SK-N-DZ (cell line): Measurements from ENCODE around the genes PAPOLG, PEX13 and SANBR.

DNA sequence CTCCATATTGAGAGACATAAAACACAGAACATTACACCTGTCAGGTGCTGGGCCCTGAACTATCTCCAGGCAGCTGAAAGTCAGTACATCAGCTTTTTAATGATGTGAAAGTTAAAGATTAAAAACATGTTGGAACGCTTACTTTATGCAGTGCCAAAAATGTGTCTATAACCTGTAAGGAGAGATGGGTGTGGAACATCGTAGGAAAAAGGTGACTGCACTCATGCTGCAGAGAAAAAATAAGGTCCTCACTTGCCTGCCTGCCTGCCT is 34.2 kb downstream of the BCL11A start:
RAMPAGE:
- cytosol, long total RNA = no peak
- nucleus, long total RNA = no peak

DNA sequence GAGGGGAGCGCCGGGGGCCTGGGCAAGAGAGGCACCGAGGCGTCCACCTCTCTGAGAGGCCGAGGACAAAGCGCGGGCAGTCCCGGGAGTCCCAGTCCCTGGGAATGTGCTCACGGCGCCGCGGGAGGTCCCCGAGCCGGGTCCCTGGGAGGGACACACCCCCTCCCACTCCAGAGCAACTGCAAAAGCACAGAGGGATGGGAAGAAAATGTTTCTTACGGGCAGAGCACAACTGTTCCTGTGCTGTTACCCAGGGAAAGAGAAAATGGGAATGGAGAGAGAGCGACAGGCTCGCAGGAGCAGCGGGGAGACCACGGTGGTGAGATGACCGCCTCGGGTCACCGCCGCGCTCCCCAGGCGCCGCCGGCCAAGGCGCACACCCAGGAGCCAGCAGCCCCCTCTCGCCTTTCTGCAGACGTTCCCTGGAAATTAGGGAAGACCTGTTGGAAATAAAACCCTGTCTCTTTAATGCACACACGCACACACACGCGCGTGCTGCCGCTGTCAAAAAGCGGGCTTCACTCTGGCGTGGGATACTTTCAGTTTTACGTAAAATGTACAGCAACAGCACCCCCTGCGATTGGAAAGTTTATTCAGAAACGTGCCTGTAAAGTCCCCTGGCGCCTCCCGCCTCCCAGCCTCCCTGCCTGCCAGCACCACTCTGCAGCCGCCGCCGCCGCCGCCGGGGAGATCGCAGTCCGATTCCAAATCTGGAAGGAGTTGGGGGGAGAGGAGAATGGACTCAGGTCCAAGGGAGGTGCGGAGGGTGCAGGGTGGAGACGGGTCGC is 1.4 kb upstream of the BCL11A start:
RAMPAGE:
- cytosol, long total RNA = no peak
- nucleus, long total RNA = no peak

RAMPAGE:
- cytosol, long total RNA = no peak
- nucleus, long total RNA = no peak
Observed at GRCh38 chr2:60556604-60557054, 3.2 kb upstream of the BCL11A start.

DNA sequence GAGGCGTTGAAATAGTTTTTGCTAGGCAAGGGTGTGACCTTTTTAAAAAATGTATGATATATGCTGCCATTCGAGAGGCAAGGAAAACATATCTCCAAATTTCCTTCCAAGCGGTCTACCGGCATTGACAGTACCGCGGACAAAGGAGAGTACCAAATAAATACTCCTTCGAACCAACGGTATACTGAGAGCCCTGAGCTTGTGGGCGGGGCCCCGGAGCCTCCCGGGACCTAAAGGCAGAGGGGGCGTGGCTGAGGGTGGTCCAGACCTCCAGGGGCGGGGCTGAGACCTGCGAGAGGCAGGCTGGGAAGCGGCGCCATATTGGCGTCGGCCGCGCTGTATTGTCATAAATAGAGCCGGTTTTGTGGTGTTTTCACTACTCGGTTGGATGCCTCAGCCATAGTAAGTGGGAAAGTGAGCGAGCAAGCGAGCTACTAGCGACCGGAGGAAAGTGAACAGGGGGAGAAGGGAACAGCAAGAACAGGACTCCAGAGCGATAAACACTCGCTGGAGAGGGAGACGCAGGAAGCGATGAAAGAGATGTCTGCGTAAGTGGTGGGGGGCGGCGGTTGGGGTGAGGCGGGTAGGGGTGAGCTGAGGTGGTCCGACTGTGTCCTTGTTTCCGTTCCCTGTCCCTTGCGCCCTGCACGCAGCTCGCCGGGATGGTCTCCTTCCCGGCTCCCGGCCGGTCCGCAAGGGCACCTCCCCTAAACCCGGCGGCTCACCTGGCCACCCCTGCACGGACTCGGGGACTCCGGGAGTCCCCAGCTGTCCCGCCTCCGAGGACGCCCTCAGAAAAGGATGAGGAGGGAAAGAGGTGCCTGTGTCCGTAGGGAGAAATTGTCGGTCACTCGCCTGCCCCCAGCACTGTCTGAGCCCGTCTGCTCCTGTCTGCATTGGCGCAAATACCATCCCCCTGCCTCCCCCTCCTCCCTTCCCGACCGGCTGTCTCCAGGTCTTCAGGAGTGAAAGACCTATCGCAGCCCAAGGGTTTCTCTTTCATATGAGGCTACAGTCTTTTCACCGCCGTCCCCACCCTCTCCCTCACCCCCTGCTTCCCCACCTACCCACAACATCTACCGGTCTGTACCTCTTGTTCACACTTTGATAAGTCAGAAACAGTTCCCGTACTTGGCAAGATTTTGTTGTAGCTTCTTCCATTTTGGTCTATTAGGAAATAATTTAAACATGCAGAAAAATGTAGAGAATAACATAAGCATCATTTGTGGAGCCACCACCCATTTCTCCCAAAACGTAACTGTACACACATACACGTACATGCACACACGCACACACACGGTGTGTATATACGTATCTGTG is at the start of gene PAPOLG:
PAPOLG (plus strand) TSS at position 321 of the 1,320 bp plus-strand sequence.
RAMPAGE:
- cytosol, long total RNA = start-site peak on the plus strand centred at position 309 of the sequence, 35 bp wide, 126 and 185 reads in 2 replicates
- nucleus, long total RNA = start-site peak on the plus strand centred at position 309 of the sequence, 31 bp wide, 104 and 68 reads in 2 replicates

DNA sequence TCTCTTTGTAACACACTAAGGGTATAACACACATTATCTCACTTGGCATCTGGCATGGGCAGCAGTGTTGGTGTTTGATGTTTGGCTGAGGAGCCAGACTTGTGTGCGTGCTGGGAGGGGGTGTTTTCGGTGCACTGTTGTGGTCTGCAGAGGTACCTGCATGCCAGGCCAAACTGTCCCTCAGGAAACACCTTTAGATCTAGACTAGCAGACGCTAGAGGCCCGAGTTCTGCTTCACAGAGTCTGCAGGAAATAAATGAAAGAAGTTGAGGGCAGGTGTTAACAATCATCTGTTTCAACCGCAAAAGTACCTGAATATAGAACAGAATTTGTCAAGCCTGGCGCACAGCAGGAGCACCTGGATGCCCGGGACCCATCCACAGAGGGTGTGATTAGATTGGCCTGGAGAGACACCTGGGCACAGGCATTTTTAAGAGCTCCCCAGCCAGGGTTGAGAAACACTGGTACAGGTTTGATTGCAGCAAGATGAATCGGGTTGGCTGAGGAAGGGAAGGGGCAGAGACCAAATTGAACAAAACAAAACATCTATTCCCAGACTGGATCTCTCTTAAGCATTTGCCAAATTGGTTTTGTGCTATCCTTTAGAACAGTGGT is 40.4 kb upstream of the REL start:
RAMPAGE:
- cytosol, long total RNA = no peak
- nucleus, long total RNA = no peak

DNA sequence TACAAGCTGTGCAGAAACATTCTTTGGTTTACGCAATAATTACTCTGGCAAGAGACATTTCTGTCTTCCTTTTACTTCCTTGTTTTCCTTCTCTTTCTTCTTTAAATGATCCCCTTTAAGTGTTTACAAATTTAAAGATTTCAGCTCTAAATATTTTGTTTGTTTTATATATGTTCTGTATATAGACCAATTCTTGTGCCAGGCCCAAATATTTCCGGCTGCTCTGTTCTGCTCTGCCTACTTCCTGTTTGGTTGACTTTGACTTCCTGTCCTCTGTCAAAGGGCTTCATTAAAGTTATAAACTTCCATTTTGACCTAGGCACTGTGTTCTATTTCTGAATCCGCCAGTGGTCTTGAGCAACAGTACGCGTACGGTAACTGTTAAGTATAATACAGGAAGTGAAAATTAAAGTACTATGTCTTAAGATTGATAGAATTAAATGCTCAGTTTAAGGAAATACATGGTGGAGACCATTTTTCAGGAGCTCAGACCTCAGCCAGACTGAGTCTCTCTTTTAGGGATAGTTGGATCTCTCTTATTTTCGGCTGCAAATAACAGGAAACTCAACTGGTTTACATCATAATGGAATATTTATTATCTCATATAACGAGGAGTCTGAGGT is 13.5 kb upstream of the REL start:
RAMPAGE:
- cytosol, long total RNA = no peak
- nucleus, long total RNA = no peak

DNA sequence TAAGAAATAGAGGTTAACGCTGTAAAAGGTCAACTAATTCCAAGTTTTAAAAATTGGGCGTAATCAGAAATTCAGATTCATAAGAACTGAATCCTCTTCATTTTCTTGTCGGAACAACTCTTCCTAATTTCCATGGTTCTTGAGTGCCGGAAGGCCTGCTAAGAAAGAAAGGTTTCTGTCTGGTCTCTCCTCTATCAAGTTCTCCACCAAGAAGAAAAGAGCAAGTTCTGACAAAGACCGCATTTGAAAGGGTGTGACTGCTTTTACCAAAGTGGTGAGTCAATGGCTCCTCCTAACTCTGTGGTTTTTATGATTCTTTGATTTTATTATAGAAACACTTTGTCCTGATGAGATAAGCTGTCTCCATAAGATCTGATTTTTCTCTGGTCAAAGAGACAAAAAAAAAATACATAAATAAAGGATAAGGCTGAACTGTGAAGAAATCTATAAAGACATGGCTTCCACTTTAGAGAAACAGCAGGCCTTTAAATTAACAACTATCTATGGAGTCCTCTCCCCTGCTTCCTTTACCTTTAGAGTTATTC is 67.5 kb downstream of the REL start:
RAMPAGE:
- cytosol, long total RNA = no peak
- nucleus, long total RNA = no peak

RAMPAGE:
- cytosol, long total RNA = no peak
- nucleus, long total RNA = no peak
Observed at GRCh38 chr2:61005981-61006239, 11.6 kb upstream of the PEX13 start.

DNA sequence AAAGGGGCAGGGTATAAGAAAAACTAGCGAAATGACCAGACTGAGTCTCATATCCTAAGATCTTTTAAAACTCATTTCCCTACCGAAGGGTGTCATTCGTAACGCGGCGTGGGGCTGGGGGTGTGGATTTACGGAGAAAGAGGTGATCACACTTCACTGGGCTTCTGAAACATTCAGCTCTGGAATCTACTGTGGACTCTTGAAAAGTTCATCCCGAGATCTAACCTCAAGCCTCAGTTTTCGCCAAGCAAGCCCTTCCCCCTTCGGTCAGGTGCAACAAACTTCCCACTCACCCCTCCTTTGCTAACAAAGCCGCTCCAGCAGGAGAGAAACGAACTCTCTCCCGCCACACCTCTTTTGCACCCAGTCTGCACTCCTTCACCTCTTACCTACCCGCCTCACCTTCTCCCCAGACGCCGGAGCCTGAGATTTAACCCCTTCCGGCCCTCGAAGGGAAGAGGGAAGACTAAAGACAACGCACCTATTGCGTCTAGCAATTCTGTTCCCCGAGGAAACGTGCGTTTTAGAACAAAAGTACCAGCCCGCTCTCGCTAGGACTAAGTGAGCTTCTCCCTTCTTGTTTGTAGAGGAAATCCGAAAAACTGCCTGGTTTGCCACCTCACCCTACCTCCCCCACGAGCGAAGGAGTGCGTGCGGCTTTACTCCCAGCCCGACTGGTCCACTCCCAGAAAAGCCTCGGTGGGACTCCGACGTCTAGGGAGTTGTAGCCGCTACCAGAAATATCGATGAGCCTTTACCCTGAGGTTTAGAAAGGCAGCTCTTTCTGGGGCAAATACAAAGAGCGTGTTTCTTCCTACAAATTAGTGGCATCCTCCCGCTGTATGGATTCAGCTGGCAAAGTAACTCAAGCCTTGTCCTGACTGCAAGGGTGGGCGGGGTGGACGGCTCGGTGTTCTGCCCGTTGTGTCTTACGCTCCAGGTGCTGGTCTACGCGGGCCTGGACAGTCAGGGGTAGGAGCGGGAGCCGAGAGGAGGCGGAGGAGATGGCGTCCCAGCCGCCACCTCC is at the start of gene PEX13:
PEX13 (plus strand) TSS at position 965 of the 1,027 bp plus-strand sequence.
RAMPAGE:
- cytosol, long total RNA = start-site peak on the minus strand centred at position 435 of the sequence, 80 bp wide, 44 and 45 reads in 2 replicates; start-site peak on the plus strand centred at position 978 of the sequence, 36 bp wide, 436 and 1,433 reads in 2 replicates
- nucleus, long total RNA = start-site peak on the minus strand centred at position 443 of the sequence, 51 bp wide, 40 and 24 reads in 2 replicates

RAMPAGE:
- cytosol, long total RNA = no peak
- nucleus, long total RNA = no peak
Observed at GRCh38 chr2:61065830-61066897, at the start of gene SANBR. Gene SANBR (plus strand): TSS chr2:61065871.

GRCh38 chr2:61535658-61536415 is 2.3 kb downstream of the XPO1 start:
RAMPAGE:
- cytosol, long total RNA = no peak
- nucleus, long total RNA = no peak

RAMPAGE:
- cytosol, long total RNA = no peak
- nucleus, long total RNA = no peak
Observed at GRCh38 chr2:61872039-61872748, 16.3 kb downstream of the CCT4 start.

GRCh38 chr2:62189800-62190227 is 6.1 kb upstream of the B3GNT2 start:
RAMPAGE:
- cytosol, long total RNA = no peak
- nucleus, long total RNA = no peak

RAMPAGE:
- cytosol, long total RNA = no peak
- nucleus, long total RNA = no peak
Observed at GRCh38 chr2:62195859-62196055, 158 bp upstream of the B3GNT2 start.

RAMPAGE:
- cytosol, long total RNA = no peak
- nucleus, long total RNA = no peak
Observed at GRCh38 chr2:62205561-62206481, 9.9 kb downstream of the B3GNT2 start.

DNA sequence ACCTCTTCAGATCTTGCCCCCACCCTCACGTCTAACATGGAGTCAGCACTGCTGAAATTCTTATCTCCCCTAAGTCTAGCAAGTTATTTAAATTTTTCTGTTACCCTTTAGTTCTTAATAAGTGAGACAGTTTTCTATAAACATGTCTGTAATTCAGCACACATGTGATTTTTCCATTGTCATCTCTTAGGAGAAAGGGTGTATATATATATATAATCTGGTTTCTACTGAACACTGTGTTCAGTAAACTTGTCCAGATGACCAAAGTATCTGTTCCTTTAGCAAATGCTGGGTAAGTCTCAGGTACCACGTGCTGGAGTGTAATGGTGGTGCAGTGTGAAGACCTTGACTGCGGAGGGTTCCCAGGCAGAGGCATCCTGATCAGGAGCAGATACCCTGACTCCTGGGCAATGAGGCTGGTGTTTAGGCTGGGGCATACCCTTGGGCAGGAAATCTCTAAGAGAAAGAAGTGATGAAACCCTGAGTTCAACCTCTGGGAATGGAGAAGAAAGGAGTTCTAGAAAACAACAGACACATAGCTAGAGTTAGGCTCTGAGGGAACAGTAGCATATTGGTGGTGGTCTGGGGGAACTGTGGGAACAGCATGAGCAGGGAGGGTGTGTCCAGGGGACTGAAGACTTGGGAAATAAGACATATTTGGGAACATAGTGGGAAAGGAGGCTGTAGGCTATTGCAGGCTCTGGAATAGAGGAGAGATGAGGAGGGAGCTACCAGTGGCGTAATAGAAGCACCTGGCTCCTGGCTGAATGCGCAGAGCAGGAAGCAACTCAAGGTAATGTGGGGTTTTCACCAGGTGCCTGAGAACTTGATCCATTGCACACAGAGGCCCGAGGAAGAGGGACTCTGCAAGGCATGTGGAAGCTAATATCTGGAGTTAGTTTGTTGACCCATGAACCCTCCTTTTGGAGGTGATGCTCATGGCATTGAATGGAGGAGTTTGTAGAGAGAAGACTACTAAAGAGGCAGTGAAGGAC is 18.0 kb downstream of the B3GNT2 start:
RAMPAGE:
- cytosol, long total RNA = no peak
- nucleus, long total RNA = no peak

DNA sequence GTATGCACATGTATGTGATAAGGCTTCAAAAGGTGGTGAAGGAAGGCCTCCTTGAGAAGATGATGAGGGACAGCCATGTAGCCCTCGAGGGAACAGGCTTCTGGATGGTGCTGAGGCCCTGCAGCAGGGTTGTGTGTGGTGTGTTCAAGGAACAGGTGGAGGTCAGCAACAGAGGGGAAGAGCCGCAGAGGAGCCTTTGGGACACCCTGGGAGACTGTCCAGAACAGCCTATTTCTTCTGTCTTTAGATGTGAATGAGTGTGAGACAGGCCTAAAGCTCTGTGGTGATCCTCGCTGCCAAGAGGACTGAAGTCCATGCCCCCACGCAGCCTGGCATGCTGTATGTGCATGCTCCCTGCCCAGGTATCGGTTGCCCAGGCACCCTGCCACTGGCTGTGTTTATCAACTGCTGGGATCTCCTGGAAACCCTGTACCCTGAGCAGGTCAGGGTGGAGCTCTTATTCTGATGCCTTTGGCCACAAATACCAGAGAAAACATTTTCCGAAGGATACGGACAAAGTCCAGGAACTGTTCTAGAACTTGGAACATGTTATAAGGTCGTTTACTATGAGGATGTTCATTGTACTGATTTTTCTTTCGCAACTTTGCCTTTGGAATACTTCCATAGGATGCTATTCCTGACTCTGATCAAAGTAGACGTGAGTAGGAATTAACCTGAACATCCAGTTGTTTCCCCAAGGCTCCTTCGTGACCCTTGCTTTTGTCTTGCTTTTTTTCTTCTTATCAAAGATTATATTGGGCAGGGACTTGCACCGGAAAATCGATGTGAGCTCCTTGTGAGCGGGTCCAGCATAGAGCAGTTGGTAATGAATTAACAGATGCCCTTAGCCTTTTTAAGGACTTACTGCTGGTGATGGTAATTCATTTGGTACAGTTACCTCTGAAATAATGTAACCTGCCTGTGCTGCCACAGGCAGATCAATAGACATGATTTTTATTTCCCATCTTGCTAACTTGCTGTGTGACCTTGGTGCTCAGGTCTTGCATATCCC is 55.3 kb downstream of the TMEM17 start:
RAMPAGE:
- cytosol, long total RNA = no peak
- nucleus, long total RNA = no peak

GRCh38 chr2:62506449-62506724 is 392 bp upstream of the TMEM17 start:
RAMPAGE:
- cytosol, long total RNA = no peak
- nucleus, long total RNA = no peak

DNA sequence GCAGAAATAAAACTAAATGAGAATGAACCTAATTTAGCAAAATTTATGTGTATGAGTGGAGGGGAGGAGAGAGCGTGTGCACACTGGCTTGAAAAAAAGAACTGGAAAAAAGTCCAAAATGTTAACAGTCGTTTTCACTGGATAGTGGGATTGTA is 607 bp upstream of the TMEM17 start:
RAMPAGE:
- cytosol, long total RNA = no peak
- nucleus, long total RNA = no peak

RAMPAGE:
- cytosol, long total RNA = no peak
- nucleus, long total RNA = no peak
Observed at GRCh38 chr2:62662215-62662964, 43.1 kb upstream of the EHBP1 start.